GM12891 (cell line): ENCODE results near the gene LAMP5.

DNA sequence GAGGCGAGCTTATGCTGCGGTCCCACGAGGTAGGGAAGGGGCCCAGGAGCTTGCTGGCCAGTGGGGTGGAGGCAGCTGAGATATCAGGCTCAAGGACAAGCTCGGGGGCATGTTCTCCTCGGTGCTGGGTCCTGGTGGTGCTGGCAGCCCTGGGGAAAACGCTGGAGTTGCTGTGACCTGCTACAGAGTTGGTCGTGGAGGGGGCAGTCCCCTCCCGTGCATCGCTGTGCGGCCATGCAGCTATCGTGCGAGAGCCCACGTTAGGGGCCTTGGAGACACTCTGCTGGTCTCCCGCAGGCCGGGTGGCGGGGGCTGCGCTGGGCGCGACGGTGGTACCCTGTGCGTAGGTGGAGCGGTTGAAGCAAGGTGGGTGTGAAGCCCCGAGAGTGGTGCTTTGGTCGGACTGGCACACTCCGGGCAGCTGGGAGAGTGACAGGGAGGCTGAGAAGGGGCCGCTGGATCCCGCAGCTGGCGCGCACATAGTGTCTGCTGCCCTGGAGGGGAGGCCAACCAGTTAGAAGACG lies 12.0 kb downstream of the LRRN4 start:
- RRBS: no CpG with 5 or more reads among the region's 30 CpGs

- RRBS: no CpG with 5 or more reads among the region's 4 CpGs
These were observed 753 bp upstream of the LRRN4 start for GRCh38 chr20:6054666-6054959.

DNA sequence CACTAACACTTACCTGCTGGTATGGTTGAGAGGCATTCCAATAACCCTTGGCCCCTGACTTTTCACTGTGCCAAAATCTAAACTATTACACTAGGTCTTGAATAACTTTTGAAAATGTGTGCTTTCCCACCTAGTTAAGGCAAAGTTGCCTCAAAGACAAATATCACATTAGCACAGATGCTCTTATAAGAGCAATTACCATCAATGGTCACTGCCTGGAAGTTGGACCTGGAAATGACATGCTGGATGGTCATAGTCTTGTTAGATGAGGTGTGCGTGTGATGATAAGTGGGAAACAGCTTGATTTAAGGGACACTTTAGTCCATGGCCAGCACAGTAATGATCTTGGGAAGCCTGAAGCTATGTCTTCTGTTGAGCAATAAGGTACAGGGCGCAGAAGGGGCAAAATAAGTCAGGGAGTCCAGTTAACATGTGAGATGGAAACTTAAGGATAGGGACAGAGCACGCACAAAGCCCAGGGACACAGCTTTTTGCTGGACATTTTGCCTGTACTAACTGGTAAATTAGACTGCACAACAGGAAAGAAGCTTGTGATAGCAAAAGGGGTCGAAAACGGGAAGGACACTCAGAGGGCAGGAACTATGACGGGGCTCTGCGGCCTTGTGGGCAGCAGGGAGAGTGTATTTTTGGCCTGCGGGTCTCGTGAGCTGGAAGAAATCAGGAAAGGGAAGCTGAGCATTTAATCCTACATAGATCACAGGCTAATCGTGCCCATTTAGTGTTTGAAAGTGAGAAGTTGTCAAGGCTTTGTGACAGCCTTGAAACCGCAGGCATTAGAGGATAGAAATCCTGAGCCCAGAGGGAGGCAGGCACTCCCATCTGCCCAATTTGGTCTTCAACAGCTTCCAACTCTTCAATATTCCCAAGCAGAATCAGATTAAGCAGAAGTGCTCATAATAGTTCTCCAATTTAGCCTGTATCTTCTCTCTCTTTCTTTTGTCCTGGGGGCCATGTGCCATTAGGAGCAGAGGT lies 66.7 kb upstream of the BMP2 start:
- RRBS: no CpG with 5 or more reads among the region's 11 CpGs

- RRBS: no CpG with 5 or more reads among the region's 2 CpGs
These were observed 59.5 kb upstream of the BMP2 start for GRCh38 chr20:6707961-6708481.

GRCh38 chr20:6746934-6747459 lies 20.5 kb upstream of the BMP2 start:
- RRBS: no CpG with 5 or more reads among the region's 4 CpGs

DNA sequence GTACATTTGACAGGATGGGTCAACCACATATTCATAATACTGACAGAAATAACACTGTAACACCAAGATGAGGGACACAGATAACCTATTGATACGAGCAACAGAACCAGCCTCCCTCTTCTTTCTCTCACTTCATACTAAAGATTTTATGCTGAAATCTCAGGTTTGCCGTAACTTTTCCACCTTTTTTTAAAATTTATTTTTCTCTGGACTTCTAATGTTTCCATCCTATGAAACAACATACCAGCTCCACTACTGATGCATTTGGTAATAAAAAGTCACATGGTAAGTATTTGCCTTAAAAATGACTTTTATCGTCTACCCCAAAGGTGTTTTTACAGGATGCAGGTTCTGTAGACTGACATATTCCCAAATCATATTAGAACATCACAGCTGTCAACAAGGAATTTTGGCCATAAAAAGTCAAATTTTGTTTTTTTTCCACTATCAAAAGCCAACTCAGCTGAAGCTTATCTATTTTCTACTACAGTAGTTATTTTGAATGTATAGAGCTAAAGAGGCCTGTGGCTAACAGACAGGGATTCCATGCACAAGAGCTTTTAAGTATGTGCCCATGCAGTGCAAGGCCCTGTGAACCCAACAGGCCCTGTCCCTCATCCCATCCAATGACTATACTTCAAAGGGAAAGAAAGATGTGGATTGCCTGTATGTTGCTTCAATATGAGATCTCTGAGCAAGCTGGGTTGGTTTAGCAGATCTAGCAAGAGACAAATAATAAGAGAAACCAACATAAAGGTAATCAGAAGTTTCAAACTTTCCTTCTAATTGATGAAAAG lies 38.1 kb upstream of the HAO1 start:
- RRBS: no CpG with 5 or more reads among the region's 3 CpGs

- RRBS: no CpG with 5 or more reads among the region's 1 CpG
These were observed 18.9 kb downstream of the TMX4 start for GRCh38 chr20:8000406-8001259.

DNA sequence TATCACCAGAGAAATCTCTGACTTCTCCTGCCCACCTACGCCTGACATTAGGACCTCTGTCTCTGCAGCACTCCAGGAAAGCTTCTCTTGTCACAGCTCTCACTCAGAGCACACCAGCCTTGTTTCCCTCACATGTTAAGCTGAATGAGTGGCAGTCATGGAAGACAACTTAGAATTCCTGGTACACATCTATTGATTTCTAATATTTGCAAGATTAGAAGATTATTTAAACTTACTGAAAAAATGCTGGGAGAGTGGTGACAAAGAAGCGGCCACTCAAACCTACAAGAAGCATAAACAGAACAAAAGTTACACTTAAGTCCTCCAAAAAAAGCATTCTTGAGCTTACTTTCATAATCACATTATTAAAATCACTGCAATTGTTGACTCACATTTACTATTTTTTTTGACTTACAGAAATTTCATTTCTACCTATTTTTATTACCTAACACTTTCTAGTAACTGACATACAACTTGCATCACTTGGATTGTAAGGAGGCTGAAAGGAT lies 18.2 kb downstream of the TMX4 start:
- RRBS: no CpG with 5 or more reads among the region's 2 CpGs

- RRBS: no CpG with 5 or more reads among the region's 4 CpGs
These were observed 692 bp upstream of the TMX4 start for GRCh38 chr20:8020207-8020699.

GRCh38 chr20:8542166-8542500 lies 410.1 kb downstream of the PLCB1 start:
- RRBS: no CpG with 5 or more reads among the region's 9 CpGs

DNA sequence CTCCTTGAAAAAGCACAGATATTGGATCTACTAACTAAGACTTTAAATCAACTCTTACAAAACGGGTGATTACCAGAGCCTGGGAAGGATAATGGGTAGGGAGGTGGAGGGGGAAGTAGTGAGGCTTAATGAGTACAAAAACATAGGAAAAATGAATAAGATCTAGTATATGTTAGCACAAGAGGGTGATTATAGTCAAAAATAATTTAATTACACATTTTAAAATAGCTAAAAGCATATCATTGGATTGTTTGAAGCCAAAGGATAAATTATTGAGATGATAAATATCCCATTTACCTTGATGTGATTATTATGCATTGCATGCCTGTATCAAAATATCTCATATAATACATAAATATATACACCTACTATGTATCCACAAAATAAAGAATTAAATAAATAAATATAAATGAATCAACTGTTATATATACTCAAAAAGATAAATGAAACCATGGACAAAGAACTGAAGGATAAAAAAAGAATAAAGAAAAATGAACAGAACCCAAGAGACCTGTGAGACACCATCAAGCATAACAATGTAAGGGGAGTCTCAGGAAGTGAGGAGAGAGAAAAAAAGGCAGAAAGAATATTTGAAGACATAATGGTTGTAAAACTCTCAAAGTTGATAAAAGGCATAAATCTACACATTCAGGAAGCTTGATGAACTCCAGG lies 426.0 kb downstream of the PLCB1 start:
- RRBS: no CpG with 5 or more reads among the region's 1 CpG

- RRBS: no CpG with 5 or more reads among the region's 6 CpGs
These were observed 420.9 kb upstream of the PLCB4 start for GRCh38 chr20:8647768-8648517.

DNA sequence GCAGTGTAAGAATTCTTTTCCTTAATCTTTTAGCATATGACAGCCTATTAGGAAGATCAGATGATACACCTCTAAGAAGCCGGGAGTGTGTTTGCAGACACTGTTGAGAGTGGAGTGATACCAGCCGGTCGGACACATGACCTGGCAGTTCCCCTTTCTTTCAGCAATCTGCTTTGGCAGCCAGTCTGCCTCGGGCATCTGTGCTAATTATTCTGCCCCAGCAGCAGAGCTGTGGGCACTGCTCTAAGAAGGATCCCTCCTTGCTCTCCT lies 50.9 kb downstream of the PLCB4 start:
- RRBS: no CpG with 5 or more reads among the region's 4 CpGs

GRCh38 chr20:9514511-9515017 lies at the start of gene LAMP5:
LAMP5 (plus strand) TSS chr20:9514590.
- RRBS: 4% methylated on average over 6 of the region's 33 CpGs

- RRBS: no CpG with 5 or more reads among the region's 4 CpGs
These were observed 50.6 kb upstream of the PAK5 start for GRCh38 chr20:9889437-9889965.

DNA sequence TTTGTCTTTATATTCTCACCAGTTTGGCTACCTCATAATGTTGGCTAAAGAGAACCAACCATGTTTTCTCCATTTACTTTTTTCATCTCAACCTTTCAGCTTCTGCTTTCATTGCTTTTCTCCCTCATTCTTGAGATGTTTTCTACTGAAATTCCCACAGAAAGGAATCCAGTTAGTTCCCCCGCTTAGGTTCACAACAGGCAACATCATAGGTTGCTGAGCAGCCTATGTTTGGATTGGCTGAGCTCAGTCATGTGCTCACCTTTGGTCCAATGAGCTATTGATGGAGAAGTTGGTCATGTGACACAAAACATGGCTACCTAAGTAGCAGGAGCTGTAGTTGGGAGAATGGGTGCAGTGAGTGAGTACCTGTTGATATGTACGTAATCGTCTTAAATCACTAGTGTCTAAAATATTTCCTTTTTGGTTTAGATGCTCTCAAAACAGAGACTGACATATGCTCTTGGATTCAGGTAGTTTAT lies 100.0 kb downstream of the SNAP25 start:
- RRBS: no CpG with 5 or more reads among the region's 3 CpGs

GRCh38 chr20:10329121-10329479 lies 104.9 kb downstream of the MKKS start:
- RRBS: no CpG with 5 or more reads among the region's 7 CpGs

GRCh38 chr20:10540460-10541177 lies 105.5 kb downstream of the SLX4IP start:
- RRBS: no CpG with 5 or more reads among the region's 6 CpGs

GRCh38 chr20:10640784-10641405 lies 32.9 kb downstream of the JAG1 start:
- RRBS: no CpG with 5 or more reads among the region's 17 CpGs